HTERT-HM (cell line): ENCODE measurements around a stretch of chr21.

- RRBS: no CpG with 5 or more reads among the region's 5 CpGs
These were observed 451.2 kb downstream of the USP25 start for GRCh38 chr21:16180723-16181644.

GRCh38 chr21:16183661-16184074 is 453.9 kb downstream of the USP25 start:
- RRBS: no CpG with 5 or more reads among the region's 4 CpGs

GRCh38 chr21:16264131-16264910 is 534.5 kb downstream of the USP25 start:
- RRBS: no CpG with 5 or more reads among the region's 5 CpGs

GRCh38 chr21:16304575-16305088 is 574.9 kb downstream of the USP25 start:
- RRBS: no CpG with 5 or more reads among the region's 5 CpGs

DNA sequence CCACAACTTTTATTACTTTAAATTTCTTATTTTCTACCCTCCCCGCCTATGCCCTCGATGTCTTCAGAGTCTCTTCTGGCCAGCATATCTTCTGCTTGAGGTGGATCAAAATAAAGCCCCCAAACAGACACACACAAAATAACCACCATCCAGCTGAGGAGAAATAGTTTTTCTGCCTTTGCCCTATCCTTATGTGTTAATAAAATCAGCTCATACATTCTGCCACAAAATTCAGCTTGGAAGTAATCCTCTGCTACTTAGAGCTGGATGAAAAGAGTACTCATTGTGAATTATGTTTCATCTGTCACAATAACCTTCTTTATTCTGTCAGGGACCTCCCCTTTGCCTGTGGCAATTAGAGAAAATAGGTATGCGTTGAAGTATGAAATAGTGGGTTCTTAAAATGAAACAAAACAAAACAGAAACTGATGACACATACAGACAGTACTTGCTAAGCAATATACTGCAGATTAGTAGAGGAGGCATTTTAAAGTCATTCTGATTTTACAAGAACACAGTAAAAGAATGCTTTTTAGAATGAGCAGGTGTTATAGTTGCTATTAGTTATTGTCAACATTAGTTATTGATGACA is 578.4 kb downstream of the USP25 start:
- RRBS: no CpG with 5 or more reads among the region's 3 CpGs

GRCh38 chr21:16424229-16425027 is 694.6 kb downstream of the USP25 start:
- RRBS: no CpG with 5 or more reads among the region's 5 CpGs

- RRBS: no CpG with 5 or more reads among the region's 11 CpGs
These were observed 807.4 kb downstream of the USP25 start for GRCh38 chr21:16536964-16537850.

DNA sequence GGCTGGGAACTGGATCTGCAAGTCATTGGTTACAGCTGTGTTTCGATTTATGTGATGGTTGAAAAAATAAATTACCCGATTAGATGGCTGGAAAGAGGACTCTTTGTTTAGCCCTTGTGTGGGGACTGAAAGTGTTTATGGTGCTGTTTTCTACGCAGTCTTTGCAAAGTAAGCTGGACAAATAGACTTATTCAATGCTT is 849.9 kb downstream of the USP25 start:
- RRBS: no CpG with 5 or more reads among the region's 3 CpGs

- RRBS: no CpG with 5 or more reads among the region's 9 CpGs
These were observed 857.3 kb downstream of the USP25 start for GRCh38 chr21:16586943-16587652.

- RRBS: no CpG with 5 or more reads among the region's 11 CpGs
These were observed 978 bp downstream of the BTG3 start for GRCh38 chr21:17611836-17612010.

DNA sequence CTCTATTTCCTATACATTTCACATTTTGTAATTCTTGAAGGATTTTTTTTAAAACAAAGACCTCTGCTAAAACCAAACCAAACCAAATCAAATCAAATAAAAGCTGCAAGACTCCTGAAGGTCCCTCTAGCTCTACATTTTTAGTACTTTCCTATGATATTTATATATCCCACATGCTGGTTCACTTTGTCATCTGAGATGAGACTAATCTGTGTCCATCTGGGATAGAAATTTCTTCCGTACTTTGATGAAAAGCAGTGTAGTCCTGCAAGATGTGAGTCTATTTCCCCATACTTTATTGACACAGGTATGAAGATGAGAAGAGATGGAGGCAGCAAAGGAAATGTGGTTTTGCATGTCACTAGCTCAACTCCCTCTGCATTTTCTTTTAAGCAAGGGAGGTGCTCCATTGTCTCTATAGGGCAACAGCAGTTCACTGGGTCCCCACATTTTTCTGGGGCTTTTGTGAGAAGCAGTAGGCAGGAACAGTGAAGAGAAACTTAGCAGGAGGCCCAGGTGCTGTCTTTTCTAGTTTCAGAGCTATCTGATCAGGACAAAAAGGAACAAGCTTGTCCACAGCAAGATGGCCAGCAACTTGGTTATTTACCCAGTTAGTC is 37.2 kb downstream of the C21orf91 start:
- RRBS: no CpG with 5 or more reads among the region's 1 CpG

DNA sequence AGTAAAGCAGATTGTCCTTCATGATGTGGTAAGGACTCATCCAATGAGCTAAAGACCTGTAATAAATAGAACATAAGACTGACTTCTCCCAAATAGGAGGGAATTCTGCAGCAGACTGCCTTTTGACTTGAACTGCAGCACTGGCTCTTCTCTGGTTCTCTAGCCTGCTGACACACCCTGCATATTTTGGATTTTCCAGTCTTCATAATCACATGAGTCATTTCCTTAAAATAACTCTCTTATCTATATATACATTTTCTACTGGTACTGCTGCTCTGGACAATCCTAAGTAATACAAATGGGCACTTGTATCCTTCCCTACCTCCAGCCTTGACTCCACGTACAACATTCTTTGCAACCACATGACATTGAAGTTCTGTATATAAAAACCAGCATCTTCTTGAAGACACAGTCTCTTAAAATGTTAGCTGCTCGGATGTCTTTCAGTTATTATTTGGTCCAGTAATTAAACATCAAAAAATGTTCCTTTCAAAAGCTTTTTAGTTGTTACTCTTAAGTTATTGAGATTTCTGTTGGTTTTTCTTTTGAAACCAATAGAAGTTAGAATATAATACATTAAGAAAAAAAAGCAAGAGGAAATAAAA is 429.4 kb upstream of the TMPRSS15 start:
- RRBS: no CpG with 5 or more reads among the region's 2 CpGs

DNA sequence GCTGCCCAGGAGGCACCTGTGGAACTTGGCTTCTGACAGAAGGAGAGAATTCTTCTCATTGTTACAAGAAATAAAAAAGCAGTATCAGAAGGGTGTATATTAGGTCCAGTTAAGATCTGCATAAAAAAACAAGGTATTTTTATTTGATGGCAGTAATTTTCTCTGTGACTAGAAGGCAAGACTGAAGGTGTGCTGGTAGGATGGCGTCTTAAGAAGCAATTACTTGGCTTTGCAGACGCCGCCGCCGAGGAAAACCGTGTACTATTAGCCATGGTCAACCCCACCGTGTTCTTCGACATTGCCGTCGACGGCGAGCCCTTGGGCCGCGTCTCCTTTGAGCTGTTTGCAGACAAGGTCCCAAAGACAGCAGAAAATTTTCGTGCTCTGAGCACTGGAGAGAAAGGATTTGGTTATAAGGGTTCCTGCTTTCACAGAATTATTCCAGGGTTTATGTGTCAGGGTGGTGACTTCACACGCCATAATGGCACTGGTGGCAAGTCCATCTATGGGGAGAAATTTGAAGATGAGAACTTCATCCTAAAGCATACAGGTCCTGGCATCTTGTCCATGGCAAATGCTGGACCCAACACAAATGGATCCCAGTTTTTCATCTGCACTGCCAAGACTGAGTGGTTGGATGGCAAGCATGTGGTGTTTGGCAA is 454.1 kb upstream of the TMPRSS15 start:
- RRBS: no CpG with 5 or more reads among the region's 16 CpGs

- RRBS: no CpG with 5 or more reads among the region's 5 CpGs
These were observed 201.1 kb downstream of the NCAM2 start for GRCh38 chr21:21199190-21199909.

DNA sequence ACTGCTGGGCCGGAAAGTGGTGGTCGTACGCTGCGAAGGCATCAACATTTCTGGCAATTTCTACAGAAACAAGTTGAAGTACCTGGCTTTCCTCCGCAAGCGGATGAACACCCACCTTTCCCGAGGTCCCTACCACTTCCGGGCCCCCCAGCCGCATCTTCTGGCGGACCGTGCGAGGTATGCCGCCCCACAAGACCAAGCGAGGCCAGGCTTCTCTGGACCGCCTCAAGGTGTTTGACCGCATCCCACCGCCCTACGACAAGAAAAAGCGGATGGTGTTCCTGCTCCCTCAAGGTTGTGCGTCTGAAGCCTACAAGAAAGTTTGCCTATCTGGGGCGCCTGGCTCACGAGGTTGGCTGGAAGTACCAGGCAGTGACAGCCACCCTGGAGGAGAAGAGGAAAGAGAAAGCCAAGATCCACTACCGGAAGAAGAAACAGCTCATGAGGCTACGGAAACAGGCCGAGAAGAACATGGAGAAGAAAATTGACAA is 245.3 kb downstream of the MRPL39 start:
- RRBS: no CpG with 5 or more reads among the region's 25 CpGs

DNA sequence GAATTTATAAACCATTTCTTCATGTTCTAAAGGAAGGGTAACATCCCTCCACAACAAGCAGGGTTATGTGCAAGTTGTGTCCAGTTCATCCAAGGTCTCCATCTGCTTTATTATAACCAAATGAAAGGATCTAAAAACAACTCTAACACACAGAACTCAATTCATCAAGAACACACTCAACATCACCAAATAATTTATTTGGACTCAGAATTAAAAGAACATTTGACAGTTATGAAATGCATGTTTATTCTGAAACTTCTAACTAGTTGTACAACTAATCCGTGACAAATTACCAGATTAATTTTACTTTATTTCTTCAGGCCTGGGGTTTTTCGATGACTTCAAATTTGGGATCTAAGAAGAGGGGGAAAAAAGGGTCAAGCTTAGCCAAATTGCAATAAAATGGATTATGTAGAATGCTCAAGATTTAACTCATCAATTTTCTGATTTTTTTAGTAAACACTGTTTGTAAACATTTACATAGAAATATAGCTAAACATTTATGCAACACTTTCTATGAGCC is 10.3 kb downstream of the ATP5PF start:
- RRBS: no CpG with 5 or more reads among the region's 2 CpGs

- RRBS: 1% methylated on average over 14 of the region's 34 CpGs
These were observed 597 bp downstream of the ATP5PF start for GRCh38 chr21:25733831-25734783.

- RRBS: no CpG with 5 or more reads among the region's 6 CpGs
These were observed 30.5 kb downstream of the APP start for GRCh38 chr21:26139959-26140679.

DNA sequence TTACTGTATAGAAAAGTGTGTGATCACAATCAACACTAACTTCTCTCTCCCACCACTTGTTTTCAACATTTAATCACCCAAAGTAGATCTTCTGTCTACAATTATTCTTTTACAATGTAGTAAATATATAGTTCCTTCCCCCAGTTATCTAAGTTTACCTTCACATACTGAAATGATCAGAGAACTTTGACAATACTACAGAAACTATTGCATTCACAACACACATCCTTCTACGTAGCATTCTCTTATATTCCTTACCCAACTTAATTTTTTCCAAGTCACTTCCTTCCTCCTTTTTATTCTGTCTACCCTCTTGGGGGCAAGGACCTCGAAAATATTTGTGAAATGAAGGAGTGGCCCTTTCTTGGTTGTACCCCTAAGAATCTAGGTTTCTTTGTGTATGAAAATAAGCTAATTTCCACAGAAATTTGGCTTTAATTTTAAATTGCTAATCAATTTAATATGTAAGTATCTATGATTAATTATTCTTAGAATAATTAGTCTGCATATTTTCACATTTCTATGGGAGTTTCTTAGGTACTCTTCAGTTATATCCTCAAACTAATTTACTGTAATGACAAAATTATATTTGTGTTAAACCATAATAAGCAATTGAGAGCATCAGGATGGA is 9.3 kb downstream of the APP start:
- RRBS: no CpG with 5 or more reads among the region's 2 CpGs

- RRBS: no CpG with 5 or more reads among the region's 3 CpGs
These were observed 4.4 kb downstream of the APP start for GRCh38 chr21:26166053-26166627.